SUDHL5 (cell line): ENCODE results near the gene ENOX1.

- PRO-cap = no peak
These were observed 30.5 kb downstream of the AKAP11 start for GRCh38 chr13:42302289-42302977.

DNA sequence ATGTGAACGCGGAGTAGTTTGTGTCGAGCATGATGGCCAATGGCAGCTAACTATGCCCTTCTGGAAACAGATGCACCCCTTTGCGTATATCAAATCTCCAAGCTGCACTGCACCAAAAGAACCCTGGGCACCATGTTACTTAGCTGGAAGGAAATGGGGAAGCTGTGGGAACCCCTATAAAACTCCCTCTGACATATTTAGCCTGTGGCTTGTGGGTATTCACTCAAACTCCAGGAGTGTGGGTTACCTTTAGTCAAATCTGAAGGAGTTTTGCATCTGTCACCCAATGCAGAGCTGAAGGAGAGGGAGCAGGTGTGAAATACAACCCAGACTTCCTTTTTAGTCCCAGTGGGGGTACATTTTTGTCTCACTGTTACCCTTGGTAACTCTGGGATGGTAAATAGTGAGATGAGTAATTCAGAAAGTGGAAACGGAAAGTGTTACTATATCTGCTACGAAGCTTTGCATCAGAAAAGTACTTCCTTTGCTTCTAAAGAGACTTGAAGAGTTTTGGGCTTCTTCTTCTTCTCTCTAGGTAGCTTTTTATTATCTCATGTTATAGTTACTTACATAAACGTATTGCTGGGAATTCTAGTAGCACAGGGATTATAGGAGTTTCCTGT, 105.7 kb downstream of the AKAP11 start:
- PRO-cap = unidirectional peak, minus-strand start at position 111 of the sequence; unidirectional peak, minus-strand start at position 154 of the sequence

GRCh38 chr13:42396252-42396994, 124.5 kb downstream of the AKAP11 start:
- PRO-cap = no peak

DNA sequence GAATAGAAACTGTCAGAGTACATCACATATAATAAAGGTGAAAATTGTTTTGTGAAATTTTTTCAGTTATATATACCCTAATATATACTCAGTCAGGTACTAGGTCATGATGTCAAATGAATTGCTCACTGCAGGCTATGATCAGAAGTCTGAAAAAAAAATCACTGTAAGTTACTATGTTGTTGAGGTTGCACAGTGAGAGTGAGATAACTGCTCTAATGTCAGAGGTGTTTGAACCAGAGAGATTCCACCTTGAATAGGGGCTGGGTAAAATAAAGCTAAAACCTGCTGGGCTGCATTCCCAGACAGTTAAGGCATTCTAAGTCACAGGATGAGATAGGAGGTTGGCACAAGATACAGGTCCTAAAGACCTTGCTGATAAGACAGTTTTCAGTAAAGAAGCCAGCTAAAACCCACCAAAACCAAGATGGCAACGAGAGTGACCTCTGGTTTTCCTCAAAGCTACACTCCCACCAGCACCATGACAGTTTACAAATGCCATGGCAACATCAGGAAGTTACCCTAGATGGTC, 10.2 kb downstream of the EPSTI1 start:
- PRO-cap = no peak

GRCh38 chr13:43036827-43037438, 13.5 kb downstream of the DNAJC15 start:
- PRO-cap = no peak

GRCh38 chr13:43054583-43055822, 31.6 kb downstream of the DNAJC15 start:
- PRO-cap = unidirectional peak, plus-strand start at chr13:43055412

DNA sequence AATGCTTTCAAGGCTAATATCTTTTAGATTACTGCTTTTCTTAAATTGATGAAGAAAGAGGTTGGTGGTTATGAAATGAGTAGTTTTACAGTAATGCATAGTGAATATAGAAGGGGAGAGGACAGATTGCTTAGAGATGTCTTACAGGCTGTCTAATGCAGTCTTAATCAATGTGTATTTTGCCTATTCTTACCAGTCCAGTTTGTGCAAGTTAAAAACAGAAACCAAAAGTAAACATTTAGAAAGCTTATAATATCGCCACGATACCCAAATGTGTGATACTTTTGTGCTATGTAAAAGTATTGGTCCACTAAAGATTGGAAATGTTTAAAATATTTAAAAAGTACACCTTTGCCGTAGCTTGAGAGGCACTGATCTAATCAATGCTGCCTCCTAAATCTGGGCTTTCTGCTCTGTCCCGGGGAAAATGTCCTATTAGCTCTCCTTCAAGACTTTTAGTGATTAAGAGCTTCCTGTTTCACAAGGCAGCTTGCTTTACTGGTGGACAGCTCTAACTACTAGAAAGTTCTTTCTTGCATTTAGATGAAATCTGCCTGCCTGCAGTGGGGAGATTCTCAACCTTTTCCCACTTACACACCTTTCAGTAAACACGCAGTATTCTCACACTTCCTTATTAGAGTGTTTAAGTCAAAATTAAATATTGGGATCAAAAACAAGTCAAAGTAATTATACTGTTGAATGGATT, 64.7 kb downstream of the DNAJC15 start:
- PRO-cap = no peak

DNA sequence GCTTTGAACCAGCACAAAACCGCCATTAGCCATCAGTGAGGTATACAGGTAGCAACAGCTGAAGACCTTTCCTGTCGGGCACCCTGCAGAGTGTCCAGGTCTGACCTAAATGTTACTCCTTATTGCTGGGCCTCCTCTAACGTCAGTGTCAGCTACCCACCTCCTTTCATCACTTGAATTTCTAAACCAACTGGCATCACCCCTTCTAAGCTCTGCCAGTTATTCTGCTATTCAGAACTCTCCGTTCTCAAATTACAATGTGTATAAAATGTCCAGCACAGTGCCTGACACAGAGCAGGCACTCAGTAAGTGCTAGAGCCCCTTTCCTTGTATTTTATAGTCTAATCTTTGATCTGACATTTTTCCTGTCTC, 178.0 kb downstream of the ENOX1 start:
- PRO-cap = no peak

- PRO-cap = no peak
These were observed at the start of gene ENOX1 for GRCh38 chr13:43786410-43787732. Gene ENOX1 (minus strand): TSS chr13:43786972.

GRCh38 chr13:43878936-43879313, 615 bp downstream of the CCDC122 start:
- PRO-cap = no peak

DNA sequence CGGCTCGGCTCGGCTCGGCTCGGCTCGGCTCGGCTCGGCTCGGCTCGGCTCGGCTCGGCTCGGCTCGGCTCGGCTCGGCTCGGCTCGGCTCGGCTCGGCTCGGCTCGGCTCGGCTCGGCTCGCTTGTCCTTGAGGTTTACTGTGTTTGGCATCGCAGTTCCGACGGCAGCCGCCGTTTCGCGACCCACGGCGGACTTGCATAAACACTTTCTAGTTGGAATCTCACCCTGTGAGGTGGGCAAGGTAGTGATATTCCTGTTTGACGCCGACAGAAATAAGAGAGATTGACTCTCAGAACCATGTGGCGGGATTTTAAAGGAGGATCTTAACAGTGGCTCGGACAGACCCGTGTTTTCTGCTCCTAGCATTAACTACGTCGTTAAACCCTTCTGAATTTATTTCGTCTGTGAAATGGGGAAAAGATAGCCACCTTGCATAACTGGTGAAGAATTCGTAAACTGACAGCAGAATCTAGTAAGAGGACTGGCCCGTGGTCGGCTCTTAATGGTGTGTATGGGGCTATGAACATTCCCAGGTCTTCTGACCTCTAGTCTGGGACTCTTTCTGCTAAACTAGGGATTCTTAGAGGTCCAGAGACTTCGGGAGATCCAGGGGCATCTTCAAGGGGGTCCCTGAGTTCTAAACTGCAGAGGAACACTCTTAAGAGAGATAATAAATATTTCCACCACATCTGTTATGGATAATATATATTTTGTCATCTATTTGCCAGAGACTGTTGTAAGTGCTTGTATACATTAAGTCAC, 18.7 kb downstream of the SMIM2 start:
- PRO-cap = bidirectional peak, plus-strand start at position 206 of the sequence, minus-strand start outside the sequence

DNA sequence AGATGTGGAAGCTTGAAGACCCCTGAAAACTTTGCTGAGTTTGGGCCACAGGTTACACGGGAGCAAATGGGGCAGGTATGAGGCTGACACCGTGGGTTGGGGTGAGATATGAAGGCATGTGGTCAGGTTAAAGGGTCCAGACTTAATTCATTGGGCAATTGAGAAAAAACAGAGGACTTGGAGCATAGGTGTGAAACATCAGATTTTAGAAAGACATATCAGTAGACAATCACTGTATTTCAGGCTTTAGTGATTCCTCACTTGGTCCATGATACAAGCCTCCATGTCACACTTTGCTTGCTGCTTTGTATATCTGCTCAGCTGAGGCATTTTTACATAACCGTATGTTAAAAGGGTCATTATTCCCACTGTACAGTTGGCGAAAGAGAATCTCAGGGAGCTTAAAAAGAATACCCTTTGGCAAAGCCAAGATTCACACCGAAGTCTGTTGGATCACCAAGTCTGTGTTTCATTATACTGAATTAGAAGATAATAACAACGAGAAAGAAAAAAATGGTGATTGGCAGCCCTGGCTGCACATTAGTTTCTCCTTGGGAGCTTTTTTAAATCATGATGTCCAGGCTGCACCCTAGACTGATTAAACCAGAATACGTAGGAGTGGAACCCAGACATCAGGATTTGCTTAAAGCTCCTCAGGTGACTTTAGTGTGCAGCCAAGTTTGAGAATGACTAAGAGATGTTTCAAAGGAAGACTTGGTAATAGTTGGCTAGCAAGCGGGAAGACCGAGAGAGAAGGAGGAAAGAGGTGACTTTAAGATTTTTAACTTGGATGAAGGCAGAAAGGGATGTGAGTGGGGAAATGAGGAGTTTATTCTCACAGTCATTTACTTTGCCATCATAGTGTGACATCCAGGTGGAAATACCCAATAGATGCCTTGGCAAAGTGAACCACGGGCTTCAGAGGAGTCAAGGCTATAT, 71.6 kb upstream of the SERP2 start:
- PRO-cap = unidirectional peak, plus-strand start at position 48 of the sequence; unidirectional peak, plus-strand start at position 139 of the sequence; bidirectional peak, plus-strand start at position 359 of the sequence, minus-strand start at position 285 of the sequence; bidirectional peak, plus-strand start at position 705 of the sequence, minus-strand start at position 605 of the sequence; unidirectional peak, minus-strand start at position 910 of the sequence

DNA sequence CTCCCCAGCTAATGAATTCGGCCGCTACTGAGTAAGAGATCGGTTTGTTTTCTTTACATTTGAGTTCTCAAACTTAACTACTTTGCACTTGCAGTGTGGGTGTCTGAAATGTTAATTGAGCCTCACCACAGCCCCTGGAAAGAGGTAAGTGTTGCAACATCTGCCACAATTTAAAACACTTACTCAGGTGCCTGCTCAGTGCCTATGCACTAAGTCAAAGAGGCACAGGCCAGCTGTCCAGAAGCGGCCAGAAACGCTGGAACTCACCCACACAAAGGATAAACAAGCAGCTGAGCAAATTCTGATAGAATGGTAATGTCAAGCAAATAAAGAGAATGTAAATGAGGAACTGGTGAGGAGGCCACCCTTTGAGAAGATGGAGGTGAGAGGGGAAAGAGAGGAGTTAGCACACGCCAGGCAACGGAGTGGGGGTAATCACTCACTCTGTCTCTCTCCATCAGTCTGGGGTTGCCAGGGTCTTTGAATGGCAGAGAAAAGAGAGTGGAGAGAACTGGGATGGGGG, 67.7 kb upstream of the SERP2 start:
- PRO-cap = bidirectional peak, plus-strand start at position 371 of the sequence, minus-strand start at position 280 of the sequence

- PRO-cap = no peak
These were observed 62.7 kb upstream of the SERP2 start for GRCh38 chr13:44310773-44311482.

- PRO-cap = bidirectional peak, plus-strand start at chr13:44578126, minus-strand start at chr13:44578132; bidirectional peak, plus-strand start at chr13:44578333, minus-strand start at chr13:44578349
These were observed 1.9 kb upstream of the TSC22D1 start for GRCh38 chr13:44578011-44578538.

GRCh38 chr13:44692050-44692575, 116.0 kb upstream of the TSC22D1 start:
- PRO-cap = unidirectional peak, plus-strand start at chr13:44692341

DNA sequence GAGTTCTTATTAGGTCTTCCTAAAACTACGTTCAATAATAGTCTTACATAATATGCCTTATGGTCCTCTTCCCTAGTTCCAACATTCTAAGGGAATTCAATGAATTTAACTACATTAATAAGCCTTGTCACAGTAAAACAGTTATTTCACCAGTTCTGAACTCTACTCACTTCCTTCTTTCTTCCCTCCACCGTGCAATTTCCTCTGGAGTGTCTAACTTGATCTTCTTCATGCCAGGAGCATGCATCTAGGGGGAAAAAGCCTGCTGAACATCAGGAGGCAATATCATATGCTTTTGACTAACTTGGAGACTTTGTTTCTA, 10.3 kb downstream of the NUFIP1 start:
- PRO-cap = no peak

DNA sequence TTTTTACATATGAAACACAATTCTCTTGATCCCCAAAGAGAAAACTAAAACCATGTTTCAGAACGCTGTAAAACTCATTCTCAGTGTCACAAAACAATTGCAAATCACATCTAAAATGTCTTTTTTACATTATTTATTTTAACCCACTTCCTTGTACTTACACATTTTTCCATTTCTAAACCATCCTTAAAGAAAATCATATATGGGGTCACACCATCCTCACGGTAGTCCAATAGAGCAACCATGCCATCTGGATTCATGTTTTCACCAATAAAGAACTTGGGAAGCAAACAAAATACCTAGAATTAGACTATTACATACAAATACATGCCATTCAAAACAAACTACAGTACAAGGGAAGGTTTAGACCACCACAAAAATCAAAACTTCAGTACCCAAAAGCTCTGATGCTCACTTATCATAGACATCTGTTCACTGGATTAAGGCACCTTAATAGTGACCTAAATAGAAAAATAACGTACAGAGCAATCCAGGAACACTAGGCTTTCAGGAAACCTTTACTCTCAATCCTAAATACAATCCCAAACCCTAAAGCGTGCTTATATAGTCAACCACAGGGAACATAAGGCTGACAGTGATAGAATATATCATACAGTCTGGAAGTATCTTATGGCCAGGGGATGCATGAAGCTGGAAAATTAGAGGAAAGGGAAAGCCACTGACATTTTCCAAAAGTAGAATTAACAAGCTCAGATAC, 2.3 kb downstream of the TPT1 start:
- PRO-cap = no peak

DNA sequence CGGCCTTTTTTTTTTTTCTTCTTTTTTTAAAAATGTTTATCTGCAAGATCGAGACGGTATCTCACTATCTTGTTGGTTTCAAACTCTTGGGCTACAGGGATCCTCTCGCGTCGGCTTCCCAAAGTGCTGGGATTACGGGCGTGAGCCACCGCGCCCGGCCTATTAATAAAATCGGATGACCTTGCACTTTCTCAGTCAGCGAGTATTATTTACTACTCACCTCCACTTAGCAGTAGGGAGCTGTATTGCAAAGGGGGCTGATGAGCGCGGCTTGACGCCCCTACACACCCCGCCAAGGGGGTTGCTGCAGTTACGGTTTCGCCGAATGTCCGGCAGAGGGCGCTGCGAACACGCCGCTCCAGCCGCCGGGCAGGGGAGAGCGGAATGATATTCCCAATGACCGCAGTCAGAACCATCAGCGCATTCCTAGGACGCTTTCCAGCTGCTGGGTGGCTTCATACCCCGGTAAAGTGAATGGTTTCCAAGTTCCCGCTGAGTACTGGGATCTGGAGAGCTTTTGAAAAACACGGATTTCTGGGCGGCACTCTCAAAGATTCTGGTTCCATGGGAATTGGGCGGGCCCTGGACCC, 29.9 kb upstream of the TPT1 start:
- PRO-cap = no peak

DNA sequence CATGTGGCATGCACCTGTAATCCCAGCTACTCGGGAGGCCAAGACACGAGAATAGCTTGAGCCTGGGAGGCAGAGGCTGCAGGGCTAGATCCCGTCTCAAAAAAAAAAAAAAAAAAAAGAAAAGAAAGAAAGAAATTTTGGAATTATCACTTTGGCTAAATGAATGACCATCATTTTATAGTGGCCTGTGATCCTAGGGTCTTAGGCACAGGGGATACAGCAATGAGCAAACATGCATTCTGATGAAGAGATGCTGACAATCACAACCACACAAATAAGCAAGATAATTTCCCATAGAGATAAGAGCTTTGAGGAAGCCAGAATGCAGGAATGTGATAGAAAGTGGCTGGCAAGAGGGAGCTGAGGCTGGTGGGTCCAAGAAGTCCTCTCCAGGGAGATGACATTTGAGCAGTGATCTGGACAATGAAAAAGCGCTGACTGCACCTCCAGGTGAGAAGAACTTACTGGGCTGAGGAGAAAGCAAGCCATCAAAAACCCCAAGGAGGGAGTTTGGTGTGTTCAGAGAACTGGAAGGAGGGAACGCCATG, 30.8 kb upstream of the TPT1 start:
- PRO-cap = no peak